ENCODE measurements around a stretch of chr12.

DNA sequence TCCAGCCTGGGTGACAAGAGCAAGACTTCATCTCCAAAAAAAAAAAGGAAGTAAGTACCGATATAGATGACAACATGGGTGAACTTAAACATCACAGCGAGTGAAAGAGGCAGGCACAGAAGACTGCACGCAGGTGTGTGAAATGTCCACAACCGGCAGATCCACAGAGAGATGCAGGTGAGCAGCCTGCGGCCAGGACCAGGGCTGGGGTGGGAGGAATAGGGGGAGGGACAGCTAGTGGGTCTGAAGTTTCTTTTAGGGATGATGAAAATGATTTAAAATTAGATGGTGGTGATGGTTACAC lies 22.0 kb upstream of the FBRSL1 start:
- PRO-cap, 7 experiments, result no peak in any of the 7 experiments
- RAMPAGE, long total RNA, 2 experiments, result no peak in any of the 2 experiments

GRCh38 chr12:132481555-132482246 lies 8.2 kb upstream of the FBRSL1 start:
- PRO-cap, 7 experiments, result no peak in any of the 7 experiments
- RAMPAGE, long total RNA, 2 experiments, result no peak in any of the 2 experiments

DNA sequence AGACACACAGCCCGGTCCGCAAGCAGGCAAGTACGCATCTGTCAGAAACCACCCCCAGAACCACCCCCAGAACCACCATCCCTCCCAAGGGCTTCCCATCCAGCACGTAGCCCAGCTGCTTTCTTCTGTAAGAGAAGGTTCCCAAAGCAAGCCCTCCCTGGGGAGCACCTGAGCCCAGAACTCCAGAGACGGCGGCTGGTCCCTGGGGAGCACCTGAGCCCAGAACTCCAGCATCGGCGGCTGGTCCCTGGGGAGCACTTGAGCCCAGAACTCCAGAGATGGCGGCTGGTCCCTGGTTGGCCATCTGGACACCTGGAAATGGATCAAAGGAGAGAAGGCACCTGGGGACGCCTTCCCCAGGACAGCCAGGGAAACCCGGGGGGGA lies 2.6 kb upstream of the FBRSL1 start:
- PRO-cap, 7 experiments, result no peak in any of the 7 experiments
- RAMPAGE, long total RNA, 2 experiments, result no peak in any of the 2 experiments

DNA sequence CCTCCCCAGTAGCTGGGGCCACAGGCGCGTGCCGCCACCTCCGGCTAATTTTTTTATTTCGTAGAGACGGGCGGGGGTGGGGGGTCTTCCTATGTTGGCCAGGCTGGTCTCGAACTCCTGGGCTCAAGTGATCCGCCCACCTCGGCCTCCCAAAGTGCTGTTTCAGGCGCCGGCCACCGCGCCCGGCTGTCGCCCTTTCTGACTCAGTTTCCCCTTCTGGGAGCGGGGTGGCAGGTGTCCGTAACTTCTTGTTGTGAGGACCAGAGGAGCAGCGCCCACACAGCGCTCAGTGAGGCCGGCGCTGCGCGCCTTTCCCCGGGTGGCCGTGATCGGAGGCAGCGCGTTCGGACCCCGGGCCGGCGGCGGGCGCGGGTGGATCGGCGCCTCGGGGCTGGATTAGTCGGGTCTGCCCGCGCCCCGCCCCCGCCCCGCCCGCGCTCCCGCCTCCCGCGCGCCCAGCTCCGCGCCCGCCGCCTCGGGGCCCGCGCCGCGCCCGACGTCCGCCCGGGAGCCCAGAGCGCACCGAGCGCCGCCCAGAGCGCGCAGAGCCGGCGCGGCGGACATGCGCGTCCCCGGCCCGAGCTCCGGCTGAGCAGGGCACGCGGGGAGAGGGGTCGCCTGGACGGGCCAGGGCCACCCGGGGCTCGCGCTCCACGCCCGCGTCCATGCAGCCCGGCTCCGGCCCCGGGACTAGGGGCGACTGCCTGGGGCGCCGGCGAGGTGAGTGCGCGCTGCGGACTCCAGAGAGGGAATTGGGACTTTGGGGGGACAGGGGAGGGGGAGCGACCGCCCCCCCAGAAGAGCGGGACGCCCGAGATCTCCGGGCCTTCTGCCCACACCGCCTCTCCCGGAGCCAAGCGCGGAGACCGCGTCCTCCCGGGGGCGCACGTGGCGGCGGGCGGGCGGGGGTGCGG lies 50.6 kb downstream of the LRCOL1 start:
- PRO-cap, 7 experiments, result peak in 2 of 7 experiments; most common plus-strand start position 536 of the sequence (in 2)
- RAMPAGE, long total RNA, 2 experiments, result no peak in any of the 2 experiments

DNA sequence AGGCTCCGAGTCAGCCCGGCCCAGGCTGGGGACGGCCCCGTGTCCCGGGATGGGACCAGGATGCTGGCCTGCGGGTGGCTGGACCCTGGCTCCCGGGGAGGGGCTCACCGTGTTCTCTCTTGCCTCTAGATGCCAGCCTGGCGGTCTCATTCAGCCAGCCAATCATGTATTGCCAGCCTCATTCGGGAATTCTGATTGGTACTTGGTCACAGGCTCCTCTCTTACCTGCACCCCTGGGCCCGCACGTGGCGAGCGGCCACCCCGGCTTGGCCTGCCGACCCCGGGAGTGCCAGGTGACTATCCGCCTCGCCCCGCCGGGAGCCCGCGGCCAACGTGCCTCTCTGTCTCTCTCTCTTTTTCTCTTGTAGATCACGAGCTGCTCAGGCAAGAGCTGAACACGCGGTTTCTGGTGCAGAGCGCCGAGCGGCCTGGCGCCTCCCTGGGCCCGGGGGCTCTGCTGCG lies 39.4 kb downstream of the LRCOL1 start:
- PRO-cap, 7 experiments, result no peak in any of the 7 experiments
- RAMPAGE, long total RNA, 2 experiments, result start-site peak on the plus strand in 1 of 2 experiments, centred at position 242 of the sequence, 16 reads per replicate

GRCh38 chr12:132584259-132584813 lies 26.0 kb downstream of the LRCOL1 start:
- PRO-cap, 7 experiments, result no peak in any of the 7 experiments
- RAMPAGE, long total RNA, 2 experiments, result no peak in any of the 2 experiments

- PRO-cap, 7 experiments, result peak in 2 of 7 experiments; most common plus-strand start chr12:132602741 (in 2)
- RAMPAGE, long total RNA, 2 experiments, result no peak in any of the 2 experiments
These were observed 8.0 kb downstream of the LRCOL1 start for GRCh38 chr12:132602327-132602808.

DNA sequence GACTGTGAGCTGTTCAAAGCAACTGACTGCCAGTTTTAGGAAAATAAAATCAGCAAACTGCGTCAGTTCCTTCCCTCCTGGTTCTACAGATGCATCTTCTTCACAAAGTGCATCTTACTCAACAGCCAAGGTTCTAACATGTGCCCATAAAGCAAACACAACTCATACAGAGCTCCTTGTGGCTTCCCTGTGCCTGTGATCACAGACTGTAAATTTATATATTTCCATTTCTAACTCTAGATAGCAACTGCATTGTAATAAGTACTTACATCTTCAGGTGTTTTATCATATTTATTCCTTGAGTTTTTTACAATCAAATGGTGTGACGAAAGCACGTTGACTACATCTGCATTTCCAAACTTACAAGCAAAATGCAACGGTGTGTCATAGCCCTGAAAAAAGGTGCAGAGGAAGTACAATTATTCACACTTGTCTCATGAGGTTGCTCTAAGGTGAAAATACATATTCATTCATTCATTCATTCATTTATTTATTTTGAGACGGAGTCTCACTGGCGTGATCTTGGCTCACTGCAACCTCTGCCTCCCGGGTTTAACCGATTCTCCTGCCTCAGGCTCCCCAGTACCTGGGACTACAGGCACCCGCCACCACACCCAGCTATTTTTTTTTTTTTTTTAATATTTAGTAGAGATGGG lies 18.6 kb downstream of the ANKLE2 start:
- PRO-cap, 7 experiments, result no peak in any of the 7 experiments
- RAMPAGE, long total RNA, 2 experiments, result no peak in any of the 2 experiments

GRCh38 chr12:132773981-132774562 lies 12.4 kb upstream of the ANKLE2 start:
- PRO-cap, 7 experiments, result no peak in any of the 7 experiments
- RAMPAGE, long total RNA, 2 experiments, result no peak in any of the 2 experiments

DNA sequence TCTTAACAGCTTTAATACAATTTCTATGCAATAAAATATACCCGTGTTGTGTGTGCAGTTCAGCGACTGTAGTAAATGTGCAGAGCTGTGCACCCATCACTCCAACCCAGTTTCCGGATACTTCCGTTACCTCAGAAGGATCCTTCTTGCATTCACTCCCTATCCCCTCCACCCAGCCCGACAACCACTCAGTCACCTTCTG lies 4.0 kb upstream of the GOLGA3 start:
- PRO-cap, 7 experiments, result no peak in any of the 7 experiments
- RAMPAGE, long total RNA, 2 experiments, result no peak in any of the 2 experiments

- PRO-cap, 7 experiments, result peak in 2 of 7 experiments; most common plus-strand start chr12:133129856 (in 2); most common minus-strand start chr12:133129925 (in 1)
- RAMPAGE, long total RNA, 2 experiments, result no peak in any of the 2 experiments
These were observed 417 bp downstream of the ZNF891 start for GRCh38 chr12:133129579-133130135.

All from ovary (tissue), 7 donors.